BJ (cell line): ENCODE measurements around the genes MOBP and RPL14.

- CAGE, long polyA plus RNA = no peak
- RRBS = no CpG with 5 or more reads among the region's 11 CpGs
Measured at GRCh38 chr3:38133457-38134447, 3.2 kb downstream of the ACAA1 start.

DNA sequence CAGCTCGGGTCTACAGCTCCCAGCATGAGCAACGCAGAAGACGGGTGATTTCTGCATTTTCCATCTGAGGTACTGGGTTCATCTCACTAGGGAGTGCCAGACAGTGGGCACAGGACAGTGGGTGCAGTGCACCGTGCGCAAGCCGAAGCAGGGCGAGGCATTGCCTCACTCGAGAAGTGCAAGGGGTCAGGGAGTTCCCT, 48.4 kb upstream of the ACVR2B start:
- CAGE, long polyA plus RNA = no peak
- RRBS = no CpG with 5 or more reads among the region's 8 CpGs

GRCh38 chr3:38615871-38616864, 33.3 kb downstream of the SCN5A start:
- CAGE, long polyA plus RNA = no peak
- RRBS = no CpG with 5 or more reads among the region's 8 CpGs

DNA sequence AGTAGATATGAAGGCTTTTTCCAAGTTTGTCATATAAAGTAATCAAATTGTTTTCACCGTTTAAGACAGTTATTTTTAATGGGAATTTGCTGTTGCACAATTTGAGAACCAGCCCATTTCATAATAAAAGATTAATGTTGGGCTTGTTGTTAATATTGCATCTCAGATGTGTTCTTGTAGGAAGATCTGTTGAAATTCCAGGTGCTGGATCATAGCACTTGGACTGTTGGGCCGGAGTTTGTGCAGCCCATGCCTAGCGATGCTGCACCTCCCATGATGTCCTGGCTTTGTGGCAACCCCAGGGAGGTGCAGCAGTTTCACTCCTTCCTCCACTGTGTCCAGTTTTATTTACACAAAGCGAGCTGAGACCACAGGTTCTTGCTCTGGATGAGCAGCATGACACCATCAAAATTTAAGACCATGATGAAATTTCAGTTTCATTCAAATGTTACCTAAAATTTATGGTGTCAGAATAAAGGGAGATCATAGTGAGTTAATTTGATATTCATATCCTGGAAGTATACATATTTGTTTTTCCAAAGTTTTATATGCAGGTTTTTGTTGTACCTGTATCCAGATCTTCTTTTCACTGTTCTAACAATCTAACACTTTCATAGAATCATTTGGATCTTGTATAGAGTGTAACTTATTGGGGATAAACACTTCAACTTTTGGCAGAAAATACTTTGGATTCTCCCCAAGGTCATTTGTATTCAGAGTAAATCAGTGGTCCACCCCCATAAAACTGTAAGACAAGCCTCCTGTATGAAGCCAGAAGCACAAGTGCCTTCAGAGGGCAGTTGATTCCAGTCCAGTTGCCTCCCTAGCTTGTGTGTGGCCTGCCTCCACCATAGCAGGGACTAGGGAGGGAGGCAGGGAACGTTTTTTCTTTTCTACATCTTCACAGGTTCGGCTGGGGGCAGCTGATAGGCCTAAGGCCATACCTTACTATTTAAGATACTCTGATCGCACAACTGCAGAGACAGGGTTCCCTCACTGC, 12.0 kb downstream of the GORASP1 start:
- CAGE, long polyA plus RNA = no peak
- RRBS = no CpG with 5 or more reads among the region's 7 CpGs

DNA sequence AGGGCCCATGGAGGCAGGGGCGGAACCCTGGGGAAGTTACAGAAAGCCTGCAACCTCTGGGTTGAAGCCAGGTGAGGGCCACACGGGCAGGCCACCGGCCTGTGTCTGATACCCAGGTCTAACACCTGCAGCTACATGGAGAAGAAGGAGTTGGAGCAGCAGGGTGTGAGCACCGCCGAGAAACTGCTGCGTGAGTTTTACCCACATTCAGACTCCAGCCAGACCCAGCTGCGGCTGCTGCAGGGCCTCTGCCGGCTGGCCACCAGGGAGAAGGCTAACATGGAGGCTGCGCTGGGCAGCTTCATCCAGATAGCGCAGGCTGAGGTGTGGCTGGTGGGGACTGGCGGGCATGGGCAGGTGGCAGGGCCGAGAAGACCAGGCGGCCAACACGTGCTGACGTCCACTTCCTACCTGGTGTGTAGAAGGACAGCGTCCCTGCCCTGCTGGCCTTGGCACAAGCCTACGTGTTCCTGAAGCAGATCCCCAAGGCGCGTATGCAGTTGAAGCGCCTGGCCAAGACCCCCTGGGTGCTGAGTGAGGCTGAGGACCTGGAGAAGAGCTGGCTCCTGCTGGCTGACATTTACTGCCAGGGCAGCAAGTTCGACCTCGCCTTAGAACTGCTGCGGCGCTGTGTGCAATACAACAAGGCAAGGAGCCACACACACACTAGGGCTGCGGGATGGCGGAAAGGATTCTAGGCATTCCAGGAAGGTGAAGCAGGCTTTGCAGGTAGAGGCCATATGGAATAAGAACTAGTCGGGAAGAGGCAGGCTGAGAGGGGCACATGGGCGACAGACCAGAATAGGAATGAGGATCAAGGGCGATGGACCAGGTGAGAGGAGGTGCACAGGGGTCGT, 16.1 kb downstream of the CSRNP1 start:
- CAGE, long polyA plus RNA = no peak
- RRBS = no CpG with 5 or more reads among the region's 30 CpGs

DNA sequence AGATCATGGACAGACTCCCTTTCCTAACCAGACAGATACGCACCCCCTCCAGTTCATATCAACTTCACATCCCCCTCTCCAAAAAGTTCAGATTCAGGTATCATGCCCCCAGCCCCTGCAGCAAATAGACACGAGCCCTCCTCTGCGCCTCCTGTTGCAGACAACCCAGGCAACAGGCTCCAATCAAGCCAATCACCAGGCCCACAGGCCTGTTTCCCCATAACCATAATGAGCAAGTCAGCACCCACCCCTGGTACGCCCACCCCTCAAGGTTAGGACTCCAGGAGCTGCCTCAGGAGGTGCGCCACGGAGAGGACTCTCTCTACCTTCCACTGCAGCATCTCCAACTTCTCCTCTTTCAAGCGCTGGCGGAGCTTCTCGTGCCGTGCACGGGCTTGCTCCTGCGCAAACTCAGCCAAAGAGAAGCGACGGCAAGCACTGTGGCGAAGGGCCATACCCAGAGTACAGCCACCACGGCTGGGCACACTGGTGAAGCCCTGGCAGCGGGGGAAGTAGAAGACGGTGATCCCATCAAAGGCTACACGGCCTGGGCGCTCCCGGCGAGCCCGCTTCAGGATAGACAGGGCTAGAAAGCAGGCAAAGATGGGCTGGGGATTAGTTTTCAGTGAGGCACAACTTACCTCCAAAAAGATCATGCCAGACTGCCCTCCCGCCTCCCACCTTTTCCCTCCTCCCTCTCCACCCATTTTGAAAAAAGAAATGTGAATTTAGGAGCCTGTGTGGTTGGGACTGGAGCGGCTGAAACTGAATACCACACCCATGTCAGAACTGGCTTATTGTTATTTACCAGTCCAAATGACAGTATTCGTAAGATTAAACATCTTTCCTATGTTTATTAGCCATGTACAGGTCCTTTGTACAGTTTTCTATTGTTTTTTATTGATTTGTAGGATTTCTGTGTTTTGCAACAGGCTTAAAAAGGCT, 8.4 kb downstream of the CSRNP1 start:
- CAGE, long polyA plus RNA = no peak
- RRBS = no CpG with 5 or more reads among the region's 26 CpGs

GRCh38 chr3:39149408-39150094, 3.8 kb downstream of the CSRNP1 start:
- CAGE, long polyA plus RNA = no peak
- RRBS = no CpG with 5 or more reads among the region's 5 CpGs

DNA sequence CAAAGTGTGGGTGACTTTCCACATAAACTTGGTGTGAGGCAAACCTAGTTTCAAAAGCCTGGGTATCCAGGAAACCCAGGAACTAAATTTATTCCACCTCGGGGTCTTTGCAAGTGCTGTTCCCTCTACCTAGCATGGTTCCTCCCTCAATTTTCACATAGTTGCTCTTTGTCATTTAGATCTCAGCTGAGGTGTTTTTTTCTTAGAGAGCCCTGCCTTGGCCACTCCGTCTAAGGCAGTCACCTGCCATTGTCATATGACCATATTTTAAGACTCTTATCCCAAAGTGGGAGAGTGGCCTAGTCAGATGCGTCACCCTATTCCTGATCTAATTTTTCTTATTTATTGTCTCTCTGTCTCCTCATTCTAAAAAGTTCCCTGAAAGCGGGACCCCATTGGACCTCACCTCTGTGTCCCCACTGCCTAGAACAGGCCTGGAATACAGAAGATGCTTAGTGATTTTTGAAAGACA, 10.1 kb downstream of the XIRP1 start:
- CAGE, long polyA plus RNA = no peak
- RRBS = no CpG with 5 or more reads among the region's 4 CpGs

DNA sequence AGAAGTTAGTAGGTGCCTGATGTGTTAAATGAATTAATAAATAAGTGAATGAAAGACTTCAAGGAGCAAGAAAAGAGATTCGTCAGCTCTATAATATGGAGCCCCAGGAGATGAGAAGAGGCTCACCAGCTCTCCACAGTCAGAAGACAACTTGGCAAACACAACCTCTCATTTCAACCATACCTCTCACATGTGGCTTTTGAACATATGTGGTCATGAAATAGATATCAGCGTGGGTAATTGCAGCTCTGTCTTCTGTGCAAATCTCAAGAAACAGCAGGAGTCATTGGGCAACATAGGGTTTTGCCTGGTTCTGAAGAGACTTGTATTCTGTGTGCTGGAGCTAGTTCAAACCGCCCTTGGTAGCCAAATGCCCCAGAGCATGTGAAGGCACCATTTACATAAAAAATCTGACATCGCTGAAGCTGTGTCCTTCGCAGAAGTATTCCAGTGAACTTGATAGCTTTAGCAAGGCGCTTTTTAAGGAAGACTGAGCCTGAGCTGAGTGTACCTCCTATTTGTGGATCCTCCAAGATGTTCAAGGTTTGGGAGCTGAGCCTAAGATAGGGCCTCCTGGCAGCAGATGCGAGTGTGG, 8.4 kb downstream of the CX3CR1 start:
- CAGE, long polyA plus RNA = no peak
- RRBS = no CpG with 5 or more reads among the region's 7 CpGs

GRCh38 chr3:39384166-39384822, 1.1 kb downstream of the SLC25A38 start:
- CAGE, long polyA plus RNA = no peak
- RRBS = under 1% methylated on average over 24 of the region's 49 CpGs

- CAGE, long polyA plus RNA = no peak
- RRBS = no CpG with 5 or more reads among the region's 7 CpGs
Measured at GRCh38 chr3:39413522-39414378, 7.2 kb downstream of the RPSA start.

GRCh38 chr3:39467624-39467940, at the start of gene MOBP:
Gene MOBP (plus strand): TSS chr3:39467680.
- CAGE, long polyA plus RNA = no peak
- RRBS = no CpG with 5 or more reads among the region's 1 CpG

GRCh38 chr3:40452314-40453589, 4.4 kb upstream of the RPL14 start:
- CAGE, long polyA plus RNA = no peak
- RRBS = no CpG with 5 or more reads among the region's 47 CpGs

DNA sequence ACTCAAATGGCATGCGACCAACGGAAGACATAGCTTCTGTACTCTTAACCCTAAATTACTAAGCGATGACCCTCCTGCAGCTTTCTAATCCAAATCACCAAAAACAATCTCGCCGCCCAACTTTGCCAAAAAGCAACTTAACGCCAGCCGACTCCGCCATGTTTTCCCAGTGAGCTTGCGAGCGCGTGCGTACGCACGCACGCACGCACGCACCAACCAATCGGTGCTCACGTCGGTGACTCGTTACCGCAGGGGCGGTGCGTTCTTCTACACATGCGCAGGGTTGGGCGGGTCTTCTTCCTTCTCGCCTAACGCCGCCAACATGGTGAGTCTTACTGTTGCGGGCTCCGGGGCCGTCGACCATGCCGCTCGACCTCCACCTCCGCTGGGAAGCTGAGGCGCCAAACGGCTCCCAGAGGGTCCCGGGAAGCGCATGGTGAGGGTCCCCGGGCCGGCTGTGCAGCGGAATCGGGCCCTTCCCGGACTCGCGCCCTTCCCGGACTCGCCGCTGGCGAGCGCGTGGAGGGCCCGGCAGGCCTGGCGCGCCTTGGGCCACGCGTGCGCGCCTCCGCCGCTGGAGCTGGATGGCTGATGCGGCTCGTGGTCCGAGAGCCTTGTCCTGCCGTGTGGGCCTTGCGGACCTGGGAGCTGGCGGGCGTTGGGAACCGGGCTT, at the start of gene RPL14:
Gene RPL14, plus strand, starts transcription at position 301 of the 673 bp plus-strand sequence.
- CAGE, long polyA plus RNA = start-site peak on the plus strand centred at position 301 of the sequence, 33 bp wide, 809 and 254 reads in 2 replicates
- RRBS = under 1% methylated on average over 8 of the region's 70 CpGs

DNA sequence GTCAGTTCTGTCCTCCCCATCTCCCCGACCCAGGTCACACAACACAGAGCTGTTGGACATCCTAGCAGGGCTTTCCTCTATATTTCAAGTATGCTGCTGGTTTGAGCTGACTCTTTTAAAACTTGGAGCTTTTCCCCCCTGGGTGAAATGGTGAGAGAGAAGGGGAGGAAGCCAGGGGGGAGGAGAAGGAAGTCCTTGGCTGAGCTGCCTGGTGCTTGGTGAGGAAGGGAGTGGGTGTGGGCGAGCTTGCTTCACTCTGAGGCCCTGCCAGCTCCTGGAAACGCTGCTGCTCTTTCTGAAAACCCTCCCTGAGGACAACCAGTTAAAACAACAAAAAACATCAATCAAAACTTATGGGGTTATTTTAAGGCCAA, 165.9 kb downstream of the ZNF621 start:
- CAGE, long polyA plus RNA = no peak
- RRBS = no CpG with 5 or more reads among the region's 3 CpGs

GRCh38 chr3:41219062-41219782, 19.9 kb downstream of the CTNNB1 start:
- CAGE, long polyA plus RNA = no peak
- RRBS = no CpG with 5 or more reads among the region's 1 CpG

- CAGE, long polyA plus RNA = no peak
- RRBS = no CpG with 5 or more reads among the region's 2 CpGs
Measured at GRCh38 chr3:41230563-41230828, 31.2 kb downstream of the CTNNB1 start.

GRCh38 chr3:41627351-41628043, 334.4 kb downstream of the ULK4 start:
- CAGE, long polyA plus RNA = no peak
- RRBS = no CpG with 5 or more reads among the region's 7 CpGs

GRCh38 chr3:42128882-42130056, 38.1 kb downstream of the TRAK1 start:
- CAGE, long polyA plus RNA = no peak
- RRBS = no CpG with 5 or more reads among the region's 19 CpGs

DNA sequence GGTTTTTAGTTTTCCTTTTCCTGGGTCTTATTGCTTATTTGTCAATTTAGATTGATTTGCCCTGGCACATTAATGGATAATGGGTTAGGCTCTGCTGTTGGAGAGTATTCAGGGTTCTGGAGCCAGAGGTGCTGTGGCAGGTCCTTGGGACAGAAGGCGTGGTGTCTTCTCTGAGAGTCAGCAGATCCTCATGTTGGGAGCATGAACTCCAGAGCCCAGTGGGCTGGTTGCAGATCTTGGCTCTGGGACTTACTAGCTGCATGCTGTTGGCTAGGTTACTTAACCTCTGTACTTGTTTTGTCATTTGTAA, 77.7 kb downstream of the CCK start:
- CAGE, long polyA plus RNA = no peak
- RRBS = no CpG with 5 or more reads among the region's 1 CpG